HT1080 (cell line): ENCODE data around the genes LRRC47, NPHP4 and HES2.

DNA sequence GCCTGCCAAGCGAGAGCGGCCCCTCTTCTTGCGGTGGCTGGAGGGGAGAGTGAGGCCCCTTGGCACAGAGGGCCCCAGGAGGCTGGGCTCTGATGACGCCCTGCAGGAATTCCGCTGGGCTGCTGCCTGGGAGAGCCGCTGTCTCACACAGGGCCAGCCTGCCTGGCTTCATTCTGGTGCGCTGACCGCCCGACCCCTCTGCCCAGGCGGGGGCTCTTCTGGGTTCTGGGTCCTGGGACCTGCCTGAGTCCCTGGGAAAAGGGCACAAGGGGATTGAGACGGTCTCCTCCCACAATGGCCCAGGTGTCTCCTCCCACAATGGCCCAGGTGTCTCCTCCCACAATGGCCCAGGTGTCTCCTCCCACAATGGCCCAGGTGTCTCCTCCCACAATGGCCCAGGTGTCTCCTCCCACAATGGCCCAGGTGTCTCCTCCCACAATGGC is 22.4 kb downstream of the TP73 start:
RAMPAGE:
- cytosol, long total RNA, result no peak
- long total RNA, result no peak
- nucleus, long total RNA, result no peak

DNA sequence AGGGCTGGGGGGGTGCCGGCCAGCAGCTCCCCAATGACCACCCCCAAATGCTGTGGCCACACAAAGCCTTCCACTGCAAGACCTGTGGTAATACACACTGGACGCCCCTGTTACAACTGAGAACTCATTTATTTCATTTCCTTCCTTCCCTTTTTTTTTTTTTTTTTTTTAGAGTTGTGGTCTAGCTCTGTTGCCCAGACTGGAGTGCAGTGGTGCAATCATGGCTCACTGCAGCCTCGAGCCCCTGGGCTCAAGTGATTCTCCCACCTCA is 25.2 kb downstream of the TP73 start:
RAMPAGE:
- cytosol, long total RNA, result no peak
- long total RNA, result no peak
- nucleus, long total RNA, result no peak

DNA sequence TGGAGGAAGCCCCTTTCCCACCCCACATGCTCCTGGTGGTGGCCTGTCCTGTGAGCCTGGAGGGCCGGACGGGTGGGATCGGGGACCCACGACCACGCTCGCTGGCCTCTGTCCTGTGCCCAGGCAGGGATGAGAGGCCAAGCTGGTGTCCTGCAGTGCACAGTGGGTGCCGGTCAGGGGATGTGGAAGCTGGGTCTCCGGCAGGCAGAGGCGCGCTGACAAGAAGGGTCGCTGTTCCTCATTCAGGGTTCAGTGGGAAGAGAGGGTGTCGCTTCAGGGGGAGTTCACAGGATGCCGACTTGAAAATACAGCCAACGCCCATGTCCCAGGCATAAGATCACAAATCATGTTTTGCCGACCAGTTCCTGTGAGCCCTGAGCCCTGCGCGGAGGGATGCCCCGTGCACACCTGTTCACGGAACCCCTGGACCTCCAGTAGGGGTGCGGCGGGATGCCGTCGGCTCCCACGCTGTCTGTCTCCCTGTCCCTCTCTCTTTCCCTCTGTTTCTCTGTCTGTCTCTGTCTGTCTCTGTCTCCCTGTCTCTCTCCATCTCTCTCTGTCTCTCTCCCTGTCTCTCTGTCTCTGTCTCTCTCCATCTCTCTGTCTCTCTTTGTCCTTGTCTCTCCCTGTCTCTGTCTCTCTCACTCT is 26.7 kb downstream of the TP73 start:
RAMPAGE:
- cytosol, long total RNA, result no peak
- long total RNA, result no peak
- nucleus, long total RNA, result no peak

RAMPAGE:
- cytosol, long total RNA, result no peak
- long total RNA, result no peak
- nucleus, long total RNA, result no peak
These were observed 33.0 kb upstream of the CCDC27 start for GRCh38 chr1:3719218-3719665.

DNA sequence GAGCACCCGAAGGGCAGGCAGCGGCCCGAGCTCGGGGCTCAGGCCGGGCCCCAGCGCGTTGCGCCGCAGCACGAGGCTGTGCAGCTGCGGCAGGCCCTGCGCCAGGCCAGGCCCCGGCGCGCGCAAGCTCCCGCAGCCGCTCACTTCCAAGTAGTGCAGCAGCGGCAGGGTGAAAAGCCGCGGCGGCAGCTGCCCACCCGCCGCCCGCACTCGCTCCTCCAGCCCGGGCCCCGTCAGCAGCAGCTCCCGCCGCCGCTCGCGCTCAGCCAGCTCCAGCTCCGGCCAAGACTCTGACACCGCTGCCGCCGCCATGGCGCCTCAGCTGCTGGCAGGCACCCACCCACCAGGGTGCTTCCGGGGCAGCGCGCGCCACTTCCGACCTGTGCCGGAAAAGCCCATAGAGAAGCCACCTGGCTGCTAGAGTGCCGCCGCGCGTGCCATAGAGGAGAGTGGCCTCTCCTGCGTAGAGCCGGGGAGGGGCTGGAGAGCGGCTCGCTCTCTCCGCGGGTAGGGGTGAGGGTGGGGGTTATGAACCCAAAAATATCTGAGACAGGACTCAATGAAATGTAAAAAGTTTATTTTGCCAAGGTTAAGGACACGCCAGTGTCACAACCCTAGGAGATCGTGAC is at the start of gene LRRC47:
TSS of gene LRRC47 (minus strand) at position 334 of the 629 bp plus-strand sequence.
RAMPAGE:
- cytosol, long total RNA, result no peak
- long total RNA, result no peak
- nucleus, long total RNA, result no peak

DNA sequence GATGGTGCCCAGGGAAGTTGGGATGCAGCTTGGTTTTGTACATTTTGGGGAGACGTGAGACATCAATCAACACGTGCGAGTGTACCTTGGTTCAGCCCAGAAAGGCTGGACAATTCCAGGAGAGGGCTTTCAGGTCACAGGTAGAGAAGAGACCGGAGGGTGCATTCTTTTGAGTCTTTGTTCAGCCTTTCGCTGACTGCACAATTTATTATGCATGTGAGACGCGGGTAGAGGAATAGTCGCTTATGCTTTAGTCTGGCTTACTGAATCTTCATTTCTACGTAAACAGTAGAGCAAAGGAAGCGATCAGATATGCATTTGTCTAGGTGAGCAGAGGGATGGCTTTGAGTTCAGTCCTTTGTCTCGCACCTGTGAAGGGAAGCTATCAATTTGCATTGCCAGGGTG is 499 bp upstream of the LRRC47 start:
RAMPAGE:
- cytosol, long total RNA, result no peak
- long total RNA, result no peak
- nucleus, long total RNA, result no peak

DNA sequence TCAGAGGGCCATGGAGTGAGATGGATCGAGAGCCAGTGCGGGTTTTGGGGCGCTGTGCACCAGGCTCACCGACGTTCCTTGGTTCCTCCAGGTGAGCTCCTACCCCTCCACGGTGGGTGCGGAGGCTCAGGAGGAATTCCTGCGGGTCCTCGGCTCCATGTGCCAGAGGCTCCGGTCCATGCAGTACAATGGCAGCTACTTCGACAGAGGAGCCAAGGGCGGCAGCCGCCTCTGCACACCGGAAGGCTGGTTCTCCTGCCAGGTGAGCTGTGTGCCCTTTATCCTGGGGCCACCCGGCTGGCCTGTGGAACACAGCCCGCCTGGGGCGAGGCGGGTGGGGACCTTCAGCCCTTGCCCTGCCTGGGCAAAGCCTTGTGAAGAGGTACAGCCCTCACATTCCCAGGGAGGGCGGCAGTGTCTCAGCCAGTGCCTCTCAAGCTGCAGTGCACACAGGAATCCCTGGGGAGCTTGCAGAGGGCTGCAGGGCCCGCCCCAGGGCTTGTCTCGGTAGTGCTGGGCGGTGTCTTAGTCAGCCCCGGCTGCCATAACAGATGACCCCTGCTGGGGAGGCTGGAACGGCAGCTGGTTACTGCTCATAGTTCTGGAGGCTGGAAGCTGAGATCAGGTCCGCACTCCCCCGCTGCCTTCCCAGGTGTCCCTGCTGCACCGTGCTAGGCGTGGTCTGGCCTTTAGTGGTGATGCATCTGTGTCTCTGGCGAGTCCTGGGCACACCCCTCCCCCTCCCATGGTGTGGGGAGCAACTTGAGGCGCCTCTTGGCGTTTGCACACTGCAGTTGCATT is 12.4 kb downstream of the DFFB start:
RAMPAGE:
- cytosol, long total RNA, result no peak
- long total RNA, result no peak
- nucleus, long total RNA, result no peak

RAMPAGE:
- cytosol, long total RNA, result no peak
- long total RNA, result no peak
- nucleus, long total RNA, result no peak
These were observed 75.7 kb upstream of the C1orf174 start for GRCh38 chr1:3975752-3976207.

DNA sequence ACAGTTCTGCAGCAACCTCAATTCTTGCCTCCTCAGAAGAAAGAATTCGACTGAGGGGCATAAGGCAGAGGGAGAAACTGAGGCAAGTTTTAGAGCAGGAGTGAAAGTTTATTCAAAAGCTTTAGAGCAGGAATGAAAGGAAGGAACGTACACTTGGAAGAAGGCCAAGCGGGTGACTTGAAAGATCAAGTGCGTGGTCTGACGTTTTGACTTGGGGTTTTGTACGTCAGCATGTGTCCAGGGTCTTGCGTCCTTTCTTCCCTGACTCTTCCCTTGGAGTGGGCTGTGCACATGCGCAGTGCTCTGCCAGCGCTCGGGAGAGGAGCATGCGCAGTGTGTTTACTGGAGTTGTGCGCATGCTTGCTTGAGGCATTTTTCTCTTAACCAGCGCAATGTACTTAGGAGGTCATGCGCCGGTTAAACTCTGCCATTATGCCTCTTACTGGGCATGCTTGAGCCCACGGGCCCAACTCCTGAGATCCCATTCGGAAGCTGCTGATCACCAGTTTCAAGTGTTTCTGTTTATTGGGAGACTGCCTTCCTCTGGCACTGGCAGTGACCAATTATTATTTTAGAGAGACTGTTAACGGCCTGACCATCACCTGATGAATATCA is 242.6 kb upstream of the AJAP1 start:
RAMPAGE:
- cytosol, long total RNA, result no peak
- long total RNA, result no peak
- nucleus, long total RNA, result no peak

RAMPAGE:
- cytosol, long total RNA, result no peak
- long total RNA, result no peak
- nucleus, long total RNA, result no peak
These were observed 604 bp downstream of the AJAP1 start for GRCh38 chr1:4654889-4655537.

DNA sequence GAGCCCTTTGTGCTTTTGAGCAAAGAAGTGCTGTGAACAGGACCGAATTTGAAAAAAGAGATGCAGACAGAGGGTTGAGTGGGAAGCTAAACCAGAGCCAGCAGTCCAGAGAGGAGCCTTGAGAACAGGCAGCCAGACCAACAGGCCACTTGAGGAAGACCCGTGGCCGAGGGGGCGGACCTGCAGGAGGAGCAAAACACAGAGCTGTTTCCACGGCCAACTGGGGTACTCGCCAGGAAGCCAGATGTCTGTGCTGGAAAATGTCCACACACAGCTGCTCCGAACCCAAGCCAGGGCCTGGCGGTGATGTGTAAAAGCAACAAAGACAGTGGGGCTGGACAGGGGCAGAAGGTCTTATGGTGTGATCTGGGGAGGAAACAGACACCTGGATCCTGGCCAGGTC is 147.1 kb downstream of the AJAP1 start:
RAMPAGE:
- cytosol, long total RNA, result no peak
- long total RNA, result no peak
- nucleus, long total RNA, result no peak

DNA sequence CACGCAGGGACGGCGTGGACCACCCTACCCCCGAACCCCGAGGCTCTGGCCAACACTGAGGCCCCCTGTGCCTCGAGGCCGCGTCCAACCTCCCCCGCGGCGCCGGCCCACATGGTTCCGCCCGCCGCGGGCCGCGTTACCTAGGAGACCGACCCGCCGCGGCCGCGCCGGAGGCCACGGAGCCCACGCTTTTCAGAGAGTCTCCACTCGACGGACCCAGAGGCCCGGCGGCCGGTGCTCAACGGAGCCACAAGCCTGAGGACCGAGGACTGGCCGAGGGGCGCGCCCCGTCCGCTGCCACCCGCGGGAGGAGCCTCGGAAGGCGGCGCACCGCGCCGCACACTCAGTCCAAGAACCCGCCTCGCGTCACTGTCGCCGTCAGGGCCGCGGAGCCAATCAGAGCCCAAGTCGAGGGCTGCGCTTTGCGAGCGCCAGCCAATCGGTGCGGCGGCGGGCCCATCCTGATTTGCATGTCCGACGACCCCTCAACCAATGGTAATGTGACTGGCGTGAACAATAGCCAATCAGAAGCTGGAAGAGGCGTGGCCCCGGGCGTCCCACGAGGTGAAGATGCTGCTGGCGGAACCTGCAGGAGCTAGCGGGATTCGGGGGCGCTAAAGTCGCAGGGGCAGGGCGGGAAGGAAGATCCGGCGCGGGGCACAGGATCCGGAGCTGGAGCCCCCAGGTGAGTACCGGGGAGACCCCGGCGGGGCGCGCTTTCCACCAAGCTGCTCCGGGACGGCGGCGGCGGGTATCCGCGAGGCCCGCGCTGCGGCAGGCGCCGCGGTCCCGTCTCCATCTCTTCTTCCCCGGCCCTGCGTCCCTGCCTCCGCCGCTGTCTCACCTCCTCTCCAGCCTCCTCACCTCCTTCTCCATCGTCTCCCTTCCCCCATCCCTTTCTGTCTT is at the start of gene NPHP4:
TSS of gene NPHP4 (minus strand) at position 322 of the 906 bp plus-strand sequence.
RAMPAGE:
- cytosol, long total RNA, result no peak
- long total RNA, result start-site peak on the minus strand centred at position 311 of the sequence, 95 bp wide, 11 reads
- nucleus, long total RNA, result no peak

DNA sequence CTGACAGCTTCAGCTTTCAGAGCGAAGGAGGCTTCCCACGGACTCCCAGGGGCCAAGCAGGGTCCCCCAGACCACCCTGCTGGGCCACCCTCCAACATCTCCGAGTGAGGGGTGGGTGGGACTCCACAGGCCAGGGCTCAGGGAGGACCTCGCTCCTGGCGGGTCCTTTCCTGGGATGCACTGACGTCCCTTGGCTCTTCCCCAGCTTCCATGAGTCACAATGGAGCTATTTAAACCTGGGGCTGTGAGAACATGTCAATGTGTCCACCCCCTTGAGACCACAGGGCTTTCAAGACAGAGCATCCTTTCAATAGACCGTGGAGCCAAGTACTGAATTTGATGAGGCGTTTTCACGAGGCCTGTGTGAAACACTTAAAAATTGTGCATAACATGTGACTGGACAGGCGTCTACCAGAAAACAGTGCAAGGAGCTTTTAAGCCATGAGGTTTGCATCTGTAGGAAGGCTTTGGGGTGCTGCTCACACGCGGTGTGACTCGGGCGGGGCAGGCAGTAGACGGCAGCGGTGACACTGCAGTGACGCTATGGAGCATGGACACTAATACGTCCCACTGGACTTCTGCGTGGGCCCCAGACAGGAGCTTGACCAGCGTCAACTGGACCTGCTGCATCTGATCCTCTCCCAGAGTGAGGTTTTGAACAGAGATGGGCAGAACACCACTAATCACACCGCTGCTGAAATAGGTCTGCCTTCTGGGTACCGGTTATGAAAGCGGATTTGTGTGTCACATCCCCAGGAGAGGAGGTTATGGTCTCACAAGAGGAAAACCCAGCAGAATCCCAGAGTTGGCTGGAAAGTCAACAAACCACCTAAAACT is 24.2 kb upstream of the NPHP4 start:
RAMPAGE:
- cytosol, long total RNA, result no peak
- long total RNA, result no peak
- nucleus, long total RNA, result no peak

RAMPAGE:
- cytosol, long total RNA, result no peak
- long total RNA, result no peak
- nucleus, long total RNA, result no peak
These were observed 9.4 kb downstream of the CHD5 start for GRCh38 chr1:6170511-6171407.

RAMPAGE:
- cytosol, long total RNA, result no peak
- long total RNA, result no peak
- nucleus, long total RNA, result no peak
These were observed 1.1 kb downstream of the CHD5 start for GRCh38 chr1:6179008-6179459.

DNA sequence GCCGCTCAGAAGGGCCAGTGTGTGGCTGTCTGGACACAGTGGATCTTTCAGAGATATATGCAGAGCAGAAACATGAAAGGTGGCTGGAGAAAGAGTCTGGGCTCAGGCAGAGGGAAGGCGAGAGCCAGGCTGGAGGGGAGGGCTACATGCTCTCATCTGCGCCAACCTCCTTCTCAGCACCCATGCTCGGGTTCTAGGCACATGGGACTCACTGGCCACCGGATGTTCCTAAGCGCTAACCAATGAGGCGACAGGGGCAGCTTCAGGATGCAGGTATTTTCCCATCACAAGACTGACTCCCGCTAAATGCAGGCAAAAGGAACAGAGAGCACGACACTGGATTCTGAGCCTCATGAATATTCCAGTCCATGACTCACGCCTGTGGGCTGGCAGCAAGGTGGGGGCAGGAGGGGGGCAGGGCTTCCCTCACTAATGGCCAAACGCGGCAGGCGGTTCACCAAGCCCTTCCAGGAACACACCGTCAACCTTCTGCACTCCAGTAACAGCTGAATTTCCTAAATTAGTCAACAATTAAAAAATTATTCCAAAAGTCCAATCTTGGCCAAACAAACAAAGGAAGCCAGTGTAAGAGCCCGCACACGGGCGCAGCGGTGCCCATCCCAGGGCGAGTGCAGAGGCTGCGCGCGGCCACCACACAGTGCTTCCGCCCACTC is 12.4 kb upstream of the GPR153 start:
RAMPAGE:
- cytosol, long total RNA, result no peak
- long total RNA, result no peak
- nucleus, long total RNA, result no peak

DNA sequence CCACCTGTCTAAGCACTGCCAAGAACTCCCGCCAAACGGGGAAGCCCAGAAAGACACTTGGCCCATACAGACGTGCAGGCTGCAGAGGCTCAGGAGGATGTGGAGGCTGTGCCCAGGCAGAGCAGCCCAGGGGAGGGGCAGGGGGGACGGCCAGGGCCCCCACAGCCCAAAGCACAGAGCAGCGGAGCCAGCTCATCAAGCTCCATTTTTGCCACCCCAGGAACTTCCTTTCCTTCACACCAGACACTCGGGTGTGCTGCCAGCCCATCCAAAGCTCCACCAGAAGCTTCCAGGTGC is 59.3 kb downstream of the ACOT7 start:
RAMPAGE:
- cytosol, long total RNA, result no peak
- long total RNA, result no peak
- nucleus, long total RNA, result no peak

GRCh38 chr1:6419522-6420591 is at the start of gene HES2:
HES2 (minus strand) TSS chr1:6419919.
RAMPAGE:
- cytosol, long total RNA, result no peak
- long total RNA, result no peak
- nucleus, long total RNA, result no peak

DNA sequence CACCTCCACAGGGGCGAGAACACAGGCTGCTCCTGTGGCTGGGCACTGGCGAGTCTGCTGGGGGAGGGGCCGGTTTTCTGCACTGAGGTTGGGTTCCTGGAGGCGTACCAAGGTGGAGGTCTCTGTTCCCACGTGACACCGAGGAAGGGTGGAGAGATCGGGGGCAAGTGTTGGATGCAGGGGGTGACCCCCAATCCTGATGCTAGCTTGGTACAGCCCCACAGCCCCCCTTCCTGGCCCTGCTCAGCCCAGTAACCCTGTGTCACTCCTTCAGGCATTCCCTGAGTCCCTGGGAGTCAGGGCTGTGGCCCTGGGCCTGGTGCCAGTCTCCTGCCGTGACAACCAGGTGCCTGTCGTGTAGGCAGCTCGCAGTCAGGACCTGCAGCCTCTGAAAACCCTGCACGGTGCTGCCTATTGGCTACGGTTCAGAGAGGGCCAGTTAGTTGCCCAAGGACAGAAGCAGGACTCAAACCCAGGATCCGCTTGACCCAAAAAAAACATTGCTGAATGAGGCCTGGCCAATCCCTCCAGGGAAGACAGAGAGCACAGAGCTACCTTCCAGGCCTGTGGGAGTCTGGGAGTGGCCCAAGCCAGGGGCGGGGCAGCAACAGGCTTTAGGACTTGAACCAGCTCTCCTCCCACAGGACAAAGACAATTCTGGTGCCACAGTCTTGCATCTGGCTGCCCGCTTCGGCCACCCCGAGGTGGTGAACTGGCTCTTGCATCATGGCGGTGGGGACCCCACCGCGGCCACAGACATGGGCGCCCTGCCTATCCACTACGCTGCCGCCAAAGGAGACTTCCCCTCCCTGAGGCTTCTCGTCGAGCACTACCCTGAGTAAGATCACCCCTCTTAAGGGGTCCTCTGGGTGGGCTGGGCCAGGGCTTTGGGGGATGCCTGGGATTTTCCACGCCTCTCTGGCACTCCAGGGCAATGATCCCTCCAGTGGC is 3.3 kb downstream of the ESPN start:
RAMPAGE:
- cytosol, long total RNA, result no peak
- long total RNA, result no peak
- nucleus, long total RNA, result no peak

RAMPAGE:
- cytosol, long total RNA, result no peak
- long total RNA, result no peak
- nucleus, long total RNA, result no peak
These were observed 16.0 kb downstream of the ESPN start for GRCh38 chr1:6440227-6441233.